ENCODE measurements around the gene RILPL1.

DNA sequence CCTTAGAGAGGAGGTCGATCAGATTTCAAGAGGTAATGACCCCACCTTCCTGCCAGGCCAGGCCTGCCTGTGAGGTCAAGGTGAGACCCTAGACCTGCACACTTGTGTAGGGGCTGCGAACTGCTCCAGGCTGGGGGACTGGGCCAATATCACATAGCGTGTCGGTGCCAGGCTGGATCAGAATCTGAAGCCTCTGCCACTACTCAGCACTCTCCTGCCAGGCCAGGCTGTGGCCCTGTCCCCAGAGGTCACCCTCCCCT is 17.7 kb downstream of the ARL6IP4 start:
- RRBS: no CpG with 5 or more reads among the region's 4 CpGs

GRCh38 chr12:123084018-123084603 is 66.8 kb downstream of the PITPNM2 start:
- RRBS: no CpG with 5 or more reads among the region's 10 CpGs

DNA sequence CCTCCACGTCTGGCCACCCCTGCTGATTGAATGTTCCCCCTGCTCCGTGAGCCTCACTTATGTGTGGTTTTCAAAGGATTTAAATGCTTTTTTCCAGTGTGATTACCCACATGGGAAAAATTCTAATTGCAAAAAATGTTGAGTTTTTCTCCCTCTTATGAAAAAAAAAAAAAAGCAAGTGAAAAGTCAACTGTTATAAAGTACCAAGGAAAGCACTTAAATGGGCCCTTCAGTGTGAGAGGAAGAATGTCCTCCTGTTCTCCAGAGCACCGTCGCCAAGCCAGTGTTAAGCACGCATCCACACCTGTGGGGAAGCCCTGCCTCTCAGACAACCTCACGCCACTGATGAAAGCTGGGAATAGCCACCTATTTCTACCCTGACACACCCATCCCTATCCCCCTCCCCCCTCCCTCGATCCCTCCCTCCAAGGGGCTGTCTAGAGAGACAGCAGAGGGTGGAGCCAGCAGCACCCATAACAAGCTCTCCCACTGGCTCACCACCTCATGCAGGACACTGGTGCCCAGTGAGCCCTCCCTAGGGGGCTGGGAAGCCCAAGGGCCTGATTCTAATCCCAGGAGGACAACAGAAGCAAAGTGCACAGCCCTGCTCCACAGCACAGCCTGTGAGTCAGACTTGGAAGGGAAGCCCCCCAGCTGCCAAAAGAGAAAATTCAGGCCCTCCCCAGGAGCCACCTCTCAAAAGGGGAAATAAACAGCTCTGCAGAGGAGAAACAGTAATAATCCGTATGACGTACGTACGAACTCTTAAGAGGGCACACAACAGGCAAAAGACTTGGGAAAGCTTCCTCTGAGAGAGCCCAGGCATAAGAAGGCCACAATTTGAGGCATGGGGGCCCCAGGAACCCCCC is 7.9 kb downstream of the PITPNM2 start:
- RRBS: no CpG with 5 or more reads among the region's 11 CpGs

- RRBS: no CpG with 5 or more reads among the region's 4 CpGs
Observed at GRCh38 chr12:123221235-123221908, 11.6 kb downstream of the MPHOSPH9 start.

GRCh38 chr12:123237601-123238108 is 4.4 kb downstream of the MTRFR start:
- RRBS: no CpG with 5 or more reads among the region's 4 CpGs

GRCh38 chr12:123253417-123254153 is 18.1 kb downstream of the CDK2AP1 start:
- RRBS: no CpG with 5 or more reads among the region's 19 CpGs

DNA sequence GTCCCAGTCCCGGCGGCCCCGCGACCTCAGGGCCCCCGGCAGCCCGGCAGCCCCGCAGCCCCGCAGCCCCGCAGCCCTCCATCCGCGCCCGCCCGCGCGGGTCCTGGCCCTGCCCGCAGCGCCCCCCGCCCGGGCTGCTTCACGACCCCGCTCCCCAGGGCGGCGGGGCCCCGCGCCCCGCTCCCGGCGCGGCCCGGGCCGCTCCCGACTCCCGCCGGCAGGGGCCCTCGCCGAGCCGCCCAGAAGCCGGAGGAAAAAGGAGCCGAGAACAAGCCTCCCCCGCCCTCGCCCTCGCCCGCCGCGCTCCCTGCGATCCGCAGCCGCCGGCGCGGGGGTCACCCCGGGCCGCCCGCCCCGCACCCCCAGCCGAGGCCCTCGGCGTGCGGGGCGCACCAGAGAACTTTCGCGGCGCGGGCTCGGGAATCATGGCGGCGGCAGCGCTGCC is 642 bp downstream of the CDK2AP1 start:
- RRBS: 1% methylated on average over 33 of the region's 68 CpGs

DNA sequence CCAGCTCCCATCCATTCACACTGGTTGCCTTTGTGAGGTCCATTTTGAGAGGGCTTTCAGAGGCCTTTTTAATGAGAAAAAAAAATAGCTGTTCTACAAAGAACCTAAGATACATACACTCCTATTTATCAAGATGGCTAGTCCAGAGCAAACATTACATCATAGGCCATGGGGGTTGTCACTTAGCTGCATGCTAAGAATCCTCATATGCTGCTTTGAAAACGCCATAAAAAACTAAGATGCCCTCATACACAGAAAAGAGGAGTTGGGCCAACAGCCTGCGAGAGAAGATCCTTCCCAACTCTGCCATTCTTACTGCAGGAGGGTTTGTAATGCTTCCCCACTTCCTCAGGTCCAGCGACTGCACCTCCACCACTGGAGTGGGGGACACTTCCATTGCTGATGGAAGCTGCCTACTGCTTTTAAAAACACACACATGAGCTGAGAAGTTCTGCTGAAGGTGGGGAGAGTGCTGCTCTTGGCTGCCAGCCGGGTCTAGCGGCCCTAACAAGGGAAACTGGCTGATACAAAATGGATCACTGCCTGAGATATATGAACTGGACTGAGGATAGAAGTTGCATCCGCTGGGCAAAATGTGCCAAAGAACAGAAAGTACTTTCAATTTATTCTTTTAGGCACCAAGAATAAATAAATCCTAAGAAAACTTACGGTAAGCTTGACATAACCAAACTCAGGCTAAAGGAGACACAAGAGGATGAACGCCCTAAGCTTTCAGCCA is 22.1 kb upstream of the CDK2AP1 start:
- RRBS: no CpG with 5 or more reads among the region's 8 CpGs

GRCh38 chr12:123333956-123334409 is 30.7 kb downstream of the SBNO1 start:
- RRBS: no CpG with 5 or more reads among the region's 1 CpG

DNA sequence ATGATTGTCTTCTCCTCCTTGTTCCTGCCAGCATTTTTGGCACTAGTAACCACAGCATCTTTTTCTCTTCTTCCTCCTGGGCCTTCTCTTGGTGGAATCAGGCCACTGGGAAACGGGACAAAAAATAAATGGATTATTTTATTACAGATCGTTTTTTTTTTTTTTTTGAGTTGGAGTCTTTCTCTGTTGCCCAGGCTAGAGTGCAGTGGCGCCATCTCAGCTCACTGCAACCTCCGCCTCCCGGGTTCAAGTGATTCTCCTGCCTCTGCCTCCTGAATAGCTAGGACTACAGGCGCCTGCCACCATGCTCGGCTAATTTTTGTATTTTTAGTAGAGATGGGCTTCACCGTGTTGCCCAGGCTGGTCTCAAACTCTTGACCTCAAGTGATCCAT is 13.4 kb downstream of the RILPL2 start:
- RRBS: no CpG with 5 or more reads among the region's 8 CpGs

DNA sequence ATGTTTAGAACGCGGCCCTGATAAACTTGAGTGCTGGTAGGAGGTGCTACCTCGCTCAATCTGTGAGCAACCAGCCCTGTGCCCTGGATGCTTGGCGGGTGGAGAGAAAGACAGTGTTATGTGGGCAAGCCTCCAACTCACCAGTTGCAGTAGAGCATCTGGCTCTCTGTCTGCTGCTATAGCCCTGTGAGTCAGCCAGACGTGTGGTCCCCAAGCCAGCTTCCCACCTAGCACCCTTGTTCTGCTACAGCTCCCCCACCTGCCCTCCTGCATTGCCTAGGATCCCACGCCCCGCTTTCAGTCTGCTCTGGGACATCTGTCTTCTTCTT is 13.4 kb downstream of the SNRNP35 start:
- RRBS: no CpG with 5 or more reads among the region's 7 CpGs

DNA sequence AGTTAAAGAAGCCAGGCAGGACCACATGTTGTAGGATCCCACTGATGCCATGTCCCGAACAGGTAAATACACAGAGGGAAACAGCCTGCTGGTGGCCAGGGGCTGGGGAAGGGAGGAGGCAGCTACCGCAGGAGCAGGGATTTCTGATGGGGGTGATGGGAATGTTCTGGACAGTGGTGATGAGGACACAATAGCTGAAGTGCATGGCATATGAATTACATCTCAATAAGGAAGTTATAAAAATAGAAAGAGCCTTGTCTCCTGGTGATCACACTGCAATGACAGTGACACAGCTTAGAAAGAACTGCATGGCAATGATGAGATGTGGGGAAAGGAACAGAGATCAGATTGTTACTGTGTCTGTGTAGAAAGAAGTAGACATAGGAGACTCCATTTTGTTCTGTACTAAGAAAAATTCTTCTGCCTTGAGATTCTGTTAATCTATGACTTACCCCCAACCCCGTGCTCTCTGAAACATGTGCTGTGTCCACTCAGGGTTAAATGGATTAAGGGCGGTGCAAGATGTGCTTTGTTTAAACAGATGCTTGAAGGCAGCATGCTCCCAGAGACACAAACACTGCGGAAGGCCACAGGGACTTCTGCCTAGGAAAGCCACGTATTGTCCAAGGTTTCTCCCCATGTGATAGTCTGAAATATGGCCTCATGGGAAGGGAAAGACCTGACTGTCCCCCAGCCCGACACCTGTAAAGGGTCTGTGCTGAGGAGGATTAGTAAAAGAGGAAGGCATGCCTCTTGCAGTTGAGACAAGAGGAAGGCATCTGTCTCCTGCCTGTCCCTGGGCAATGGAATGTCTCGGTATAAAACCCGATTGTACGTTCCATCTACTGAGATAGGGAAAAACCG is 34.6 kb downstream of the SNRNP35 start:
- RRBS: no CpG with 5 or more reads among the region's 11 CpGs

DNA sequence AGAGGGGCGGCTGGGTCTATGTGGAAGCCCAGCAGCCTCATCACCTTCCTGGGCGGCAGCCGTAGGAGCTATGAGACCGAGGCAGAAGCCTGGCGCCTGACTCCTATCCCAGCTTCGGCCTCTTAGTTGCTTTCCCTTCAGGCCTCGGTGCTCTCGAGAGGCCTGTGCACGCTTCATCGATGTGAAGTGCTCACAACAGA is 20.2 kb downstream of the RILPL1 start:
- RRBS: no CpG with 5 or more reads among the region's 10 CpGs

GRCh38 chr12:123531018-123531674 is 2.4 kb downstream of the RILPL1 start:
- RRBS: no CpG with 5 or more reads among the region's 8 CpGs

DNA sequence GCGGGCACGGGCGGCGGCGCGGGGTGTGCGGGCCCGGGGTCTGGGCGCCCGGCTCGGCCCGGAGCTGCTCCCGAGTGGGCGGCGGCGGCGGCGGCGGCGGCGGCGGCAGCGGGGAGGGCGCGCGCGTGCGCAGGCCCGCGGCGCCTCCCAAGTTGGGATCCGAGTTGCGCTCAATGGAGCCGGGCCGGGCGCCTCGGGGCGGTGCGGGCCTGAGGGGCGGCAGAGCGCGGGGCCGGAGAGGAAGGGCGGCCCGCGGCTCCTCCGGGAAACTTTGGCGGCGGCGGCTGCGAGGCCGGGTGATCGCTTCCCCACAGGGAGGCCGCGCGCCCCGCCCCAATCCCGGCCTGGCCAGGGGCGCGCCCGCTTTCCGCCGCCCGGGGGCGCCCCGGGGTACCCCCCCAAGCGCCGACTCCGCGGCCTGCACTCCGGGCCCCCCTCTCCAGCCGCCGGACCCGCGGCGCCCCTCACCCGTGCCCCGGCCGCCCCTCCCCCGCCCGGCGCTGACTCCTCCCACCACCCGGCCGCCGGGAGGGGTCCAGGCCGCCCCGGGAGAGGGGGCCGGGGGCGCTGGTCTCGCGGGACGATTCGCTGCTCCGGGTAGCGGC is at the start of gene RILPL1:
TSS of gene RILPL1 (minus strand) at position 76 of the 605 bp plus-strand sequence.
- RRBS: 2% methylated on average over 41 of the region's 95 CpGs

DNA sequence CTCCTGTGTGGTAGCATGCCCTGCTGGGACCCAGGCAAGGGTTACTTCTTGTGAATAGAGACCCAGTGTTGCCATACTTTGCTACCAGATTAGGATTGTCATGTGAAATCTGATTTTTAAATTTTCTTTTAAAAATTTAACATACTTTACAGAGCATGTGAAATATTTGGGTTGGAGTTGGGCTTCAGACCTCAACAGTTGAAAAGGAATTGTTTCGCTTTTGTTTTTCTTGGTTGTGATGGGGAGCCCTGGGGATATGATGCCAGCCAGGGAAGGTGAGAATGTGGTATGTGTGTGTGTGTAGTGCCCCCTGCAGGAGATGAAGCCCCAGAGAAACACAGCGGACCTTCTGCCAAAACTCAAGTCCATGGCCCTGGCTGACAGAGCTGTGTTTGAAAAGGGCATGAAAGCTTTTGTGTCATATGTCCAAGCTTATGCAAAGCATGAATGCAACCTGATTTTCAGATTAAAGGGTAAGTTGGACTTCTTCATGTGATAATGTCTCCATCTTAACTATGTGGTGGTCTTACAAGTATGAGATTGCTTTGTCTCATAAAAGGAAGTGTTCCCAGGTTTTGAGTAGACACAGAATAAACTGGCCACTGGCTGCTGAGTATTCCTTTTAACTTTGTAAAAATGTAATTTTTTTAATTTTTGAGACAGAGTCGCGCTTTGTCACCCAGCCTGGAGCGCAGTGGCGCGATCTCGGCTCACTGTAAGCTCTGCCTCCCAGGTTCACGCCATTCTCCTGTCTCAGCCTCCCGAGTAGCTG is 14.9 kb downstream of the EIF2B1 start:
- RRBS: no CpG with 5 or more reads among the region's 10 CpGs

DNA sequence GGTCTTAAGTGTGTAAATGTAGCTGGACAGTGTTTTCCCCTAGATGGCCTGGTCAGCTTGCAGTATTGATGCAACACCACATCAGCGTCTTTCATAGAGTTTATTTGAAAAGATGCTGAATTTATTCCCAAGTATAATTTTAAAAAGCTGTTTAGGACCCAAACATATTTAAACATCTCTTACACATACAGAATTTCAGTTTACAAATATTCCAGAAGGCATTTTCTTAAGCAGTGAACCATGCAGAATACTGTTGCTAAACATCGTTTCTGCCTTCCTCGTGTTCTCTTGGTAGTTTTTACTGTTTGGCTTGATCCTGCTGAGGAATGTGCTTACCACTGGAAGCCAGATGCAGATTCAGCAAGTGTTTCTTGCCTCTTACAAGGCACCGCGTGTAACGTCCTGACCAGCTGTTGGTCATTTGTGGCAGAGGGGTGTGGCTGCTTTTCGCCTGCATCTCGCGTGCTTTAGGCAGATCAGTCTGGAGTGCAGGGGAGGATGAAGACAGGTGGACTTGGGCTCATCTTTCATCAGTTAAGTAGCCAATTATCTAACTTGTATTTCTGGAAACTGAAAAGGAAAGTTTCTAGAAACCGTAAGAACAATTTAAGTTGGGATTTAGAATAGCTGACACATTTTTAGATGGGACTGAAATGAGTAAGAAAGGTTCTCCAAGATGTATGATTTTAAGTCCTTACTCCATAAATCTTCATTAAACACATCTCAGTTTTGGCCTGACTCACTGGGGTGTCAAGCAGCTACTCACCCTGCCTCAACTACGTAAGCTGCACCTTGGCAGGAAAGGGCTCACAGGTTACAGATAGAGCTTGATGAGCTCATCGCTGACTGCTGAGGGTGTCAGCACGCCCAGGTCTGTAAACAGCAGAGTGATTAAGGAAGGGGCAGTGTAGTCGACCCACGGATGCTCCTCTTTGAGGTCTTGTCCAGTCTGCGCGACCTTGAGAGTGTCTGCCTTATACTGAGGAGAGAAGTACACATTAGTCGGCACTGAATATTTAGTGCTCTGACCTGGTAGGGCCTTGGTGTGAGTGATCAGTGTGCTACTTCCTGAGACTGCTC is 12.2 kb downstream of the EIF2B1 start:
- RRBS: no CpG with 5 or more reads among the region's 18 CpGs

GRCh38 chr12:123937026-123938054 is 35.3 kb downstream of the CCDC92 start:
- RRBS: no CpG with 5 or more reads among the region's 56 CpGs

GRCh38 chr12:124327261-124327847 is 32.5 kb downstream of the RFLNA start:
- RRBS: no CpG with 5 or more reads among the region's 22 CpGs

GRCh38 chr12:124332914-124333463 is 38.1 kb downstream of the RFLNA start:
- RRBS: 92% methylated on average over 4 of the region's 18 CpGs